GM23248 (cell line): ENCODE measurements around the genes PGAM2, H2AZ2 and CCM2.

GRCh38 chr7:44050657-44051243 is 6.2 kb downstream of the DBNL start:
- RAMPAGE, long total RNA = no peak

DNA sequence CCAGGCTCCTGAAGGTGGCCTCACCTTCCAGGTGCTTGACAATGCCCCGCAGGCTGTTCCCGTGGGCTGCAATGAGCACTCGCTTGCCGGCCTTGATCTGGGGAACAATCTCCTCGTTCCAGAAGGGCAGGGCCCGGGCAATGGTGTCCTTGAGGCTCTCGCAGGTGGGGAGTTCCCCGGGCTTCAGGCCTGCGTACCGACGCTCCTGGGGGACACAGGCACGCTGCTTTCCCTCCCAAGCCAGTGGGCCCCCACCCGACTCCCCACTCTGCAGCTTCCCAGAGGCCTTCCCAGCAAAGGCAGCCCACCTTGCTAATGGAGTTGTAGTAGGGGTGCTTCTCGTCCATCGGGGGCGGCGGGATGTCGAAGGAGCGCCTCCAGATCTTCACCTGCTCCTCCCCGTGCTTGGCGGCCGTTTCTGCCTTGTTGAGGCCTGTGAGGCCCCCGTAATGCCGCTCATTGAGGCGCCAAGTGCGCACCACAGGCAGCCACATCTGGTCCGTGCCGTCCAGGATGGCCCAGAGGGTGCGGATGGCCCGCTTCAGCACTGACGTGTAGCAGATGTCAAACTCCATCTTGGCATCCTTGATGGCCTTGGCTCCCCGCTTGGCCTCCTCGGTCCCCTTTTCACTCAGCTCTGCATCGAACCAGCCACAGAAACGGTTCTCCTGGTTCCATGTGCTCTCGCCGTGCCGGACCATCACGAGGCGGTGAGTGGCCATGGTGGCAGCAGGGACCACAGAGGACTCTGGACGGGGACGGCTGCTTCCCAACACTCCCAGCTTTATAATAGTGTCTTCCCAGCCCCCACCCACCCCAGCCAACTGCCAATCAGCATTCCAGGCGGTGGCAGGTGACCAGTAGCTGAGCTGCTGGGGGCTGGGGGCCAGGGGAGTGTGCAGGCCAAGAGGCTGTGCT is at the start of gene PGAM2:
Gene PGAM2 (minus strand): TSS at position 760 of the 918 bp plus-strand sequence.
- RAMPAGE, long total RNA = no peak

GRCh38 chr7:44084679-44085069 is 2.3 kb upstream of the POLM start:
- RAMPAGE, long total RNA = no peak

GRCh38 chr7:44100961-44101641 is 3.0 kb upstream of the AEBP1 start:
- RAMPAGE, long total RNA = no peak

GRCh38 chr7:44112686-44113164 is 8.6 kb downstream of the AEBP1 start:
- RAMPAGE, long total RNA = no peak

DNA sequence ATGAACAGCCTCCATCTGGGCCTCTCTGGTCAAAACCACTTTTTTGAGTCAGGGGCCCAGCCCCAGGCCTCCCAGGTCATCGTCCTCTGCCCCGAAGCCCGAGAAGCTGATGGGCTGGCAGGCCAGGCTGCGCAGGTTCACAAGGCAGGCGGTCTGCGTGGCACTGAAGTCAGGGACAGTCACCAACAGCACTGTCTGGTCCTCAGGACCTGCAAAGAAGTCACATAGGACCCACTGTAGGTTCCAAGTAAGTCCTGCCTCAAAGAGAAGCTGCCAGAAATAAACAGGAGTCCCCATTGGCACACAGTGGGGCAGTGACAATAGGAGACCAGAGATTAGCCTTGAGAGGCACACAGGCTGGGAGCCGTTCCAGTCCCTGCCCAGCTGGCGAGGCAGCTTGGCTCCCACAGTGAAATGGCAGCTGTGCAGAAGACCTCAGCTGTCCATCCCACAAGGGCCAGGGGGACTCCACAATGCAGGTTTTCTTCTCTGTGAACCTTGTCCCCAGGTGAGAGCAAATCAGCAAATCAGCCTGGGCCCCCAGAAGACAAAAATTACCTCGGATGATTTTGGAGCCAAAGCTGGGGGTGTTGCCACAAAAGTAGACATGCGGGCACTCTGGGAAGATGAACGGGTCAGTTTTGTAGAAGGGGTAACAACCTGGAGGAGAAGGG is 8.5 kb downstream of the POLD2 start:
- RAMPAGE, long total RNA = no peak

DNA sequence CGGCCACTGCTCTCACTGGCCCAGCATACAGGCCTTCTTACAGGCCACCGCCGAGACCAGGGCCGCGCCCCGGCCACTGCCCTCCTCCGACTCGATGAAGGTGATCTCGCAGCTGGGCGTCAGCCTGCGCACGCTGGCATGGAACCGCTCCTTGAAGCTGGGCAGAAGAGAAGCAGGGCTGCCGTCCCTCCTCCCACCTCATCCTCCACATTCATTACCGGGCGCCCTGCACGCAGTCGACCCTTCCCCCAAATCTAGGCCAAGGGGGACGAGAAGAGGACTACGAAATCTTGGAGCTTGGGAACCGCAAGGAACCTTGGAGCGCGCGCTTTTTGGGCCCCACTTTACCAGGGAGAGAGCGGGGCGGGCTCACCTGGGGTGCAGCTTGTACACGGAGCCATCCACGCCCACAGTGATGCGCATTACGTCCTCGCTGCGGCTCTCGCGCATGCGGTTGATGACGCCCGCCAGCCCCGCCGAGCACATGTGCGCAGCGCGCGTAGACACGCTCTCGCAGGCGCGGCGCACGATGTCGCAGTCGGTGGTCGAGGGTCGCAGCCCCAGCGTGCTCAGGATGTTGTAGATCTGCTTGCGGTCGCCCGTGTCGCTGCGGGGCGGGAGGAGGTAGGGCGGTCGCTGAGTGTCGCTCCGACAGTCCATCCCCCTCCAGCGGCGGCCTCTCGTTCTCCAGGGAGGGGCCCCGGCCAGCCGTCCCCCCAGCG is 4.2 kb upstream of the MYL7 start:
- RAMPAGE, long total RNA = no peak

GRCh38 chr7:44283345-44283800 is 42.0 kb downstream of the CAMK2B start:
- RAMPAGE, long total RNA = no peak

GRCh38 chr7:44561893-44562884 is 11.5 kb downstream of the DDX56 start:
- RAMPAGE, long total RNA = no peak

DNA sequence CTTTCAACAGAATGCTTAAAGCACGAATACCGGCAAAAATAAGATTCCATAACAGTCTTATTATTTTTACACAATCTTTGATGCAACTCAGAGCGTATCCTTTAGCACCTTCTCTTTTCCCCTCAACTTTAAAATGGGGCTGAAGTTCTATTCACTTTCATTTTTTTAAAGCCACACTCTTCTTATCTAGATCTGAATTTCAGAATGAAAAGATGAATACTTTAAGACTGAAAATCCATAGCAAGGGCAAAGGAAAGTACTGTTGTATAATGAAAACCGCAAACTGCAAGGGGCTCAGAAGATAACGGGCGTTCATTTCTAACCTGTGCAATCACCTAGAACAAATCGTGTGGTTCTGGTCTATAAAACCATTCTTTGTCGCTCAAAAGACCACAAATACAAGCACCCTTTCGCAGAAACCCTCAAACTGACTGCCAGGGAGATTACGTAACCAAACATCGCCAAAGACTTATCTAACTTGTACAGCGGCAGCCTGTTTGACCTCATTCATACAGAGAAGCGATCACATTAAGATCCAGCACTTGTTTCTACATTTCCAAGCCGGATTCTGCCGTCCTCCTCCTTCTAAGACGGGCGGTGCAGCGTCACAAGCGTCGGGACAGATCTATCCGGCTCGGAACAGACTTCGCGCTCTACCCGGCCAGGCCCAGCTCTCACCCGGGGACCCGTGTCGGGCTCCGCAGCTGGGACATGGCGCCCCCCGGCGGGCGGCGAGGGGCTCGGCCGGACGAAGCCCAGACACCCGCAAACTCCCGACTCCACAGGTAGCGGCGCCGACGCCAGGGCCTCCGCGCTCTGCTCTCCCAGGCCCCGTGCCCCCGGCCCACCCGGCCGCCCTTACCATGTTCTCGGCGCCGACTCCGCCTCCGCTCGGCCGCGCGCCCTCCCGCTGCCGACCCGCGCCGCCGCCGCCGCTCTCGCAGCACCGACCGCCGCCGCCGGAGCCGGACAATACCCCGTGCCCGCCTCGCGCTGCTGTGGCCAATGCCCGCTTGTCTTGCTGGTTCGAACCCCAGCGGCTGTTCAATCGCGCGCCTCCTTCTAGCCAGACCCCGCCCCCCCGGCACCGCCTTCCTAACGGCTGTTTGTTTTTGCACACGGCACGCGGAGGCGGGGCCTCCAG is at the start of gene H2AZ2:
Gene H2AZ2 (minus strand): TSS at position 981 of the 1,144 bp plus-strand sequence.
- RAMPAGE, long total RNA = no peak

DNA sequence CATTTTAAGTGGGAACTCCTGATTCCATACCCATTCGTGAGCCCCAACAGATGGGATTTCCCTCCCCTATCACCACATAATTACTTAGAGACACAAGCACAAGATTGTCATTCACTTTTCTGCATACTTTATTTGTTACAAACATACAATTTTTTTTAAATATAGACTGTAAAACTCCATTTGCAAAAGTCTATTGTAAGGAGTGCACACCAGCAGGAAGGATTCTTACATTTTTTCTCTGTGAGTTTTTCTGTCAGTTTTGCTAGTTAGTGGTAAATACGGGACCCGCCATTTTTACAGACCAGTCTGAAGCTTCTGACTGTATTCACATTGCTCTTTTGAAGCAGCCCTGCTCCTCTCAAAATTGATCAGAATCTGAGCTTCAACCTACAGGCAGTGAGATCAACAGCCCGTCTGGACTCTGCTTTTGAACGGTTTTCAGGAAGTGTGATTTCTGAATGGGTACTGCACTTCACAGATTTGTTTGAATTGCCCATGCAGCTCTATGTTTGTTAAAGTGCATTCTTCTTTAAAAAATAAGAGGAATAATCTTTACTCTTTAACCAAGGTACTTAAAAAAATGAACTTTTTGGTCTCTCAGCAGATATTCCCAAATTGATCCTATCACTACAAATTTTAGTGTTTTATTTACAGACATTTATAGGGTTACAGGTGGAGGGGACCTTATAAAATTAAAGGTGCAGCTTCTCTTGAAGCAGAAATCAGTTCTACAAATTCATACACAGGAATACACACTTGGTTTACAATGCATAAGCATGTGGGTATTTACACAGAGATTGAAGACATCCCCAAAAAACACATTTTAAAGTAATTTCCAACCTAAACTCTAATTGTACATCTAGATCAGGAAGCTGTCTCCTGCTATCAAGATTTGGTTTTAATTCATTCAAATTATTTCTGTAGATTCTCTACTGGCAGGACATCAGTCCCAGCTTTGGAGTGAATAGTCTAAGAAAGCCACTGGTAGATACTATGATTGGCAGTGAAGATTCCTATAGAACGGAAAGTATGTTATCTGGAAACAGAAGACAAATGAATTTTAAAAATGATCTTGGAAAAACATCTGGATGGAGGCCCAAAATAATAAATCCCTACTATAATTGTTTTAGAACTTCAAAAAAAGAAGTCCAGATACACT is 8.8 kb downstream of the PURB start:
- RAMPAGE, long total RNA = no peak

DNA sequence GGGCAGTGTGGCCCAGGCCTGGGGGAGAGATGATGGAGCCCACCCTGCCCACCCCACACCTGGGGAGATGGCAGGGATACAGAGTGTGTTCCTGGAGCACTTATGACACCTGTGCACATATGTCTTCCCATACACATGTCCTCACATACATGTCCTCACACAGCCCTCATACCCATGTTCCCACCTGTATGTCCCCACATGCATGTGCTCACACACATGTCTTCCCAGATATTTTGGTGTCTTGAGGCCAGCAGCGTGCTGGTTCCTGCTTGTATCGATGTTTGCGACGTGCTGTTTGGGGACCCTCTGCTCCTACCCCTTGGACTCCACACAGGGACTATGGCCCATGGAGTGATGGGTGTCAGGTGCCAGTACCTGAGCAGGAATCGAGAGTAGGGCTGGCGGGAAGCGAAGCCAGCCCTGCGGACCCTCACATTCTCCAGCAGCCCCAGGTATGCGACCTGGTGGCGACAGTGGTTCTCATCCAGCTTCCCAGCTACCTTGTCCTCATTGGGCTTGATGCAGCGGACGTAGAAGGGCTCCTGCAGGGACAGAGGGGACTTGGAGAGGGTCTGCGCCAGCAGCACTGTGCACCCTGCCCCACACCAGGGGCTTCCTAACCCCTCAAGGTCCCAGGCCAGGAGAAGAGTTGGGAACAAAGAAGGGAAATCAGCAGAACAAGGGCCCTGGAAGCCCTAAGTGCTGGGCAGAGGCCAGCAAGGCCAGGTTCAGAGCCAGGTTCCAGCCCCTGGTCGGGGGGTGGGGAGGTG is 12.3 kb downstream of the MYO1G start:
- RAMPAGE, long total RNA = no peak

DNA sequence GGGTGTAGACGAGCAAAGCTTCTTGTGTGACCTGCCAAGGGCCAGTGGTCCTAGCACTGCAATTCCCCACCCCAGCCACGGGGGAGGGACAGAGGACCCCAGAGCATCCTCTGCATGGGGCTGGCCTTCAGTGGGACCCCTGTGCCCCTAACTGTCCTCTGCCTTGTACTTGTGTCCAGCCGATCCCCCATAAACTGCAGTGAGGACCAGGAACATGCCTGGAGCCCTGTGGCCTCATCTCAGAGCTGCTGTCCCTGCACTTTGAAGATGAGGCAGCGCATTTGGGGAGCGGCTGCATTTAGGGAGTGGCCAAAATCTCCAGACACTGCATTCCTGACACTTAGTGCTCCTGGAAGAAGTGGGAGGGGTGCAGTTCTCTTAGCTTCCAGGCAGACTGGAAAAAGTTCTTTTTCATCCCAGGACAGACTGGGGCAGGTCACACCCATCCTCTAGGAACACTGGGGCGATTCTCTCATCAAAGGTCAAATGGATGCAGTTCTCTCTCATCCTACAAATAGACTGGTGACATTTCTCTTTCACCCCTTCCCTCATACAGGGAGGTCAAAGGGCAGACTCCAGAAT is 849 bp upstream of the MYO1G start:
- RAMPAGE, long total RNA = no peak

DNA sequence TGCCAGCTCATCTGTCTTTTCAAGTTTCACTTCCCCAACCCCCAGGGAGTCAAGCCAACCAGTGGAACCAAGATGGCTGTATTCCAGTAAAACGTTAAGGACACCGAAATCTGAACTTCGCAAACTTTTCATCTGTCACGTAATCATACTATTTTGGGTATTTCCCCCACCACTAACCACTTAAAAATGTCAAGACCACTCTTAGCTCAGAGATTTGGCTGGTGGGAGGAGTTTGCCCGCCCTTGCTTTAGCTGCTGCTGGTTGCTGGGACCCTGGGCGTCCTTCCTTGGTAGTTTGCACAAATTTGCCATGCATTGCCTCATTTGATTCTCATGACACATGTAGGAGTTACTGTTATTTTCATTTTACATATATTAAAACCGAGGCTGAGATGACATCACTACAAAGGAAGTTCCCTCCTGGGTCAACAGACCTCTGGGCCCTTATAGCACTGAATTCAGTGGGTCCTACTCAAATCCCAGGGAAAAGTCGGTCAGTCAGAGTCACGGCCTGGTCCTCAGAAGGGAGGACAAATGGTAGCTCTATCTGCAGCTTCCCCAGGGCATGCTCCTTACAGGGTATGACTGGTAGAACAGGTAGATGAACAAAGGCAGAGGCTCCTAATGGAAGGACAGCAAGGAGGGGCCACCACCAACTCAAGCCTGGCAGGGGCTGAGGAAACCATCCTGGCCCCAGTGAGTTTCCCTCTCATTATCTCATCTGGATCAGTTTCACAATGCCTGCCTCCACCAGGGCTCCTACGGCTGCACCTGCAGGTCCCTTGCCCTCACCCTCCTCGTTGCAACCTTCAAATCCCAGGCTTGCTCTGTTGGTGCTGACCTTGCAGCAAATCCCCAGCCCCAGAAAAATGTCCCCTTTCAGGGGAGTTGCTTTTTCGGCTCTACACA is 2.0 kb upstream of the MYO1G start:
- RAMPAGE, long total RNA = no peak

DNA sequence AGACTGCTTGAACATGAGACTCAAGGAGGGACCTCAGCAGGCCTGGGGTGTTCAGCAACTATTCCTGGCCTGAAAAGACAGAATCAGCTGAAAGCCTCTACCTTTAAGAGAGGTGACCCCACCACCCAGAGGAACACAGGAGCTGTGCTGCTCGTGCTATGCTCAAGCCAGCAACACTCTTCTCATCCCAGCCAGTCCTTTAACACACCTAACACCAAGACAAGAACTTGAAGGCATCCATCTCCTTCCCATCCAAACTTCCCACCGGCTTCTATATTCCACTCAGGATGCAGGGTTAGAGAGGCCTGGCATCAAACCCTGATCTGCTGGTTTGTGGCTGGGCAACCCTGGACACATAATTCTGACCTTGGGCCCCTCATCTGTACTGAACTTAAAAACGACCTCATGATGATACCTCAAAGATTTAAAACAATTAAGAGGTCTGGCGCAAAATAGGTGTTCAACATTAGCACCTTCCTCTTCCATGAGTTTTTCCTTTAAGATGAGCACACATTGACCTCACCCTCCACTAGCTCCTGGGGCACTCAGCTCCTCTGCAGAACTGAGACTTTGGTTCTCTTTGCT is 5.6 kb upstream of the MYO1G start:
- RAMPAGE, long total RNA = no peak

GRCh38 chr7:45000060-45000946 is at the start of gene CCM2:
Gene CCM2, plus strand, starts transcription at chr7:45000201.
- RAMPAGE, long total RNA = start-site peak on the plus strand at chr7:45000247-45000296, 23 and 23 reads in 2 replicates

DNA sequence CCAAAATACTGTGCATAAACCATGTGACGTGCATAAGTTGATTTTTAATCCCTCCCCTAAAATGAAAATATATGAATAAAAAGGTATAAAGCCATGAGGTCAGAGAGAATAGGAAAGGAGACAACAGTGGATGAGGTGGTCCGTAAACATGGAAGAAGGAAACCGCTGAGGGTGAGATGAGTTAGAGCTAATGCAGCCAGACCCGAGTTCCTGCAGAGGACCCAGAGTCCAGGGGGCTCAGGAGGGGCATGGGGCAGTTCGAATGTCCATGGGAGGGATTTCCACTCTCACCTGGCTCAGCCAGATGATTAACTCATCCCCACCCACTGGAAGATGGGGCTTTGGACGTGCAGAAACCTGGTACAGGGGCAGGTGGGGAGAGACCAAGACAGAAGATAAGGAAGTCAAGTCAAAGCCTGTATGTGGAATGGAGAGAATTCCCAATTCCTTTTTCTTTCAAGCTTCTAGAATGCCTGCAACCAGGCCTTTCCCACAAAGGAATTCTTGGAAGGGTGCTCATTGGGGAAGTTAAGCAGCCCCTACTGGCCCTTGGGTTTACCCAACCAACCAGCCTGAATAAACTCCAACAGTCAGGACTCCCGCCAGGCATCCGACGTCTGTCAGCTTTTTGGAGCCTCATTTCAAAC is 39.0 kb downstream of the CCM2 start:
- RAMPAGE, long total RNA = no peak

- RAMPAGE, long total RNA = no peak
Observed at GRCh38 chr7:45211127-45211424, 53.5 kb downstream of the RAMP3 start.

- RAMPAGE, long total RNA = no peak
Observed at GRCh38 chr7:45563922-45564495, 10.2 kb upstream of the ADCY1 start.

GRCh38 chr7:45670859-45671220 is 96.7 kb downstream of the ADCY1 start:
- RAMPAGE, long total RNA = no peak